ENCODE measurements around a stretch of chr10.

DNA sequence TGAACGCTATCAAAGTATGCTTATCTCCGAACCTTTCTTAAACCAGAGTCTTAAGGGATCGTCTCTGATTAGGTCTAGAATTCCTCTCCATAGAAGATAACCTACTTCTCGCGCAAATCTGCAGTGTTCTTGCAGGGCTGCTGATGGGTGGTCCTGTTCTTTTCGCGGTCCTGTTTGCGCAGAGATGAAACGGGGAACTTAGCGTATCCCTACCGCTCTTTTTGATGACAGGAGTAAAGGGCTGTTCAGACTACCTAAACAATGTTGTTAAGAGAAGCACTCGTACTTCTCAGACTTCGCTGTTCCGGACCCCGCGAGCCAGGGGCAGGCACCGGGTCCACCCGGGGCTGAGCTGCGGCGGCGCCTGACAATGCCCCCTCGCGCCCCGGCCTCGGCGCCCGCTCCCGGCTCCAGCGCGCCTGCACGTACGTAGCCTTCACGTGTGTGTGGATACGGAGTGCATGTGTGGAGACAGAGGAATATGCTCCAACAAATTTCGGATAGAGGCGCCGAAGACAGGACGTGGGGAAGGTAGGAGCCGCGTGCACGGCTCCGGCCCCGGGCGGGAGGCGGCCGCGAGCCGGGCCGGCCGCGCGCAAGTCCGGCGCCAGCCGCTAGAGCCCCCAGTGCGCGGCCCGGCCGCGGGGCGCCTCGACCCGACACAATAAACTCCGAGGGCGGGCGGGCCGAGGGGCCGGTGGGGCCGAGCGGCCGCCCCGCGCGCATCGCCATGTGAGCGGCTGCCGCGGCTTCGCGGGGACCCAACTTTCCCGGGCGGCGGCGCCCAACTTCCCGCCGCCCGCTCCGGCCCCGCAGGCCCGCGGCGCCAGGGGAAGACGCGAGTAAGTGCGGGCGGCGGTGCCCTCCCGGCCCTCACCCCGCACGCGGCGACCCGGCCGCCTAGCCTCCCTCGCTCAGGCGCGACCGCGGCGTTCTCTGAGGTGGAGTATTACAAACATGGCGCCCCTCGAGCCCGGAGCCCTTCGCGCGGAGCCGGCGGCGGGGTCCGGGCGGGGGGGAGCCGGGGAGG lies 578 bp upstream of the ZMYND11 start:
- CAGE, long polyA plus RNA: no peak
- RRBS: 1% methylated on average over 52 of the region's 122 CpGs

DNA sequence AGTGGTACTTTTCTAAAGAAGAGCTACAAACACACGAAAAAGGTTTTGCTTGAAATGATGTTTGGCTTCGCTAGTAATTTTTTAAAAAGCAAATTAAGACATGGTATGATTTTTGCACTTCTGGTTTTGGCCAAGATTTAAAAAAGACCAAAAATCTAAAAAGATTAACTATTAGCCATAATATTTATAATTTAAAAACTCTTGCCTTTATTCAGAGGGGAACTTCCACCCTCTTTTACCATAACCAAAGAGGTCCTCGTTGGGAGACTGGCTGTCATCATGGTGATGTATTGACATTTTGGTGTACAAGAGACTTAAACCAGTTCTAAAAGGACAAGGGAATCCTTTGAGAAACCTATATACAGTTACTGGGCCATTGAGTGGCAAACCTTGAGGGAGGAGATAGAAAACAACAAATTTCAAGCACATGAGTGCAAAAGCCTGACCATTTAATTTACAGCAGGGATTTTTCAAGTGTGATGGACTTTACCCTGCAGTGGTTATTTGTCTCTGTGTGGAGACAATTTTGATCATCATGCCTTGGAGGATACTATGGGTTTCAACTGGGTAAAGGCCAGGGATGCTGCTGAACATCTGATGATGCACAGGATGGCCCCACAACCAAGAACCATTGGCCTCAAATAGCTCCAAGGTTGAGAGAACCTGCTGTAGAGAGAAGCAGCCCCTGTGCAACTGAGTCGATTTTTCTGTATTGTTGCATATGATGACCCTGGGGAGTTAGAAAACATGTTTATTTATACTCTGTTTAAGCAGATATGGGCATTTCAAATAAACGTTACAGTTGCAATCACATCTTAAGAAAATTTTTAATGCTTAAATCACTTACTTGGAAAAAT lies 20.5 kb downstream of the ZMYND11 start:
- CAGE, long polyA plus RNA: no peak
- RRBS: no CpG with 5 or more reads among the region's 5 CpGs

DNA sequence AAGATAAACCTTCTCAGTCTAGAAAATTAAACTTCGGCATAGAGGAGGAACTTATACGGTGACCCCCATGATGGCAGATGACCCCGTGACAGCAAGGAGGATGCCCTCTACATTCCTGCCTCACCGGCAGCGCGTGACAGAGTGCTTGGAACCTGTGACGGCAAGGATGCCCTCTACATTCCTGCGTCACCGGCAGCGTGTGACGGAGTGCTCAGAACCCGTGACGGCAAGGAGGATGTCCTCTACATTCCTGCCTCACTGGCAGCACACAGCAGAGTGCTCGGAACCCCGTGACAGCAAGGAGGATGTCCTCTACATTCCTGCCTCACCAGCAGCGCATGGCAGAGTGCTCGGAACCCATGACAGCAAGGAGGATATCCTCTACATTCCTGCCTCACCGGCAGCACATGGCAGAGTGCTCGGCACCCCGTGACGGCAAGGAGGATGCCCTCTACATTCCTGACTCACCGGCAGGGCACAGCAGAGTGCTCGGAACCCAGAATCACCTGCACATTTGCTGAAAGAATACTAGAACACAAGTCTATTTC lies 231.0 kb downstream of the DIP2C start:
- CAGE, long polyA plus RNA: no peak
- RRBS: 83% methylated on average over 6 of the region's 23 CpGs

DNA sequence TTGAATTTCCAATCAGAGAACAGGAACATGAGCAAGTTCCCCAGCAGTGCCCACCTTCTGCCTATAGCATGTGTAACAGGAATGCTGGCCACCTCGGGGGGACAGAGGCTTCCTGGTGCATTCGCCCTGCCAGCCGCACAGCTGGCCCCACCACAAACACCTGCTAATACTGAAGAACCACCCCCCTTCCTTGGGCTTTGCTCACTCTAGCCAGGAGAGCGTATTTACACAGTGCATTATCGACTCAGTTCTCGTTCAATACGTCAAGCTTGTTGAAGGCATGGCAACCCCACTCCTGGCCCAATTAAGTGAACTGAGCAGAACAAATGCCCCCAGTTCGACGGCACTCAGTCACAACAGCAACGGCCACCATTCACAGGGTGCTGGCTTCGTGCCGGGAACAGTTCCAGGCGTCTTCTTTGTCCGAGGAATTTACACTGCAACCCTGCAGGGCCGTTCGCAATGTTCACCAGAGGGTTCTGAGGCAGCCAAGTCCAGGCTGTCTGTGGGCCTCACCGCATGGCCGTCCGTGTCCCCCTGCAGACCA lies 175.4 kb downstream of the DIP2C start:
- CAGE, long polyA plus RNA: no peak
- RRBS: no CpG with 5 or more reads among the region's 19 CpGs

GRCh38 chr10:548243-548628 lies 141.2 kb downstream of the DIP2C start:
- CAGE, long polyA plus RNA: no peak
- RRBS: 90% methylated on average over 2 of the region's 12 CpGs

- CAGE, long polyA plus RNA: no peak
- RRBS: no CpG with 5 or more reads among the region's 15 CpGs
Observed at GRCh38 chr10:561689-562239, 127.7 kb downstream of the DIP2C start.

DNA sequence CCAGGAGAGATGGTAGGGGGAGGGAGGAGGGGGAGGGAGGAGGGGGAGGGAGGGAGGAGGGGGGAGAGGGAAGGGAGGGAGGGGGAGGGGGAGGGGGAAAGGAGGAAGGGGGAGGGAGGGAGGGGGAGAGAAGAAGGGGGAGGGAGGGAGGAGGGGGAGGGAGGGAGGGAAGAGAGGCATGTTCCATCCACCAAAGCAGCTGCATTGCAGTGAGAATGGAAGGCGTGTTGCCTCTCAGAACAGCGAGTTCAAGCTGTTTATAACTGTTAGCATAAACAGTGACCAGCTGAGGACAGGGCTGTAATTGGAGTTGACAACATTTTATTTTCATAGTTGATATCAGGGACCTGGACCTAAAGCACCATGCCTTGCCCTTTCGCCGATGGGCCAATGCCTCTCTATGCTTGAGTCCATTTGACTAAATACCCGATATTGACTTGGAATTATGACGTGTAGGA lies 67.2 kb downstream of the DIP2C start:
- CAGE, long polyA plus RNA: no peak
- RRBS: no CpG with 5 or more reads among the region's 6 CpGs

DNA sequence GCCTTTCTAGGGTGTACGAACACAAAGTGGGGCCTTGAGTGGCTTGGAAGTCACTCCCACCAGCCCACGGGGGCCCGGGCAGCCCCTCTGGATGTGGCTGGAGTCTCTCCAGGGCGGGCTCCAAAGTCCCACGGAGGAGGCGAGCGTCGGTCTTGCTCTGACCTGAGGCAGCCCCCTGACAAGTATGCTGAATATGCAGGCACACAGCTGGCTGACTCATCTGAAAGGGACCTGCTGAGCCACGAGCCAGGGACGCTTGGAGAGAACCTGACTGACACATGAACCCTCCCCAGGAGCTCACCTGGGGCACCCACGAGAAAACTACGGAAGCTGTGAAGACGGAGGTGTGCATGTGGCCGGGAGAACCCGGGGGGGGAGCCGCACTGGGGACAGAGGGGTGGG lies 65.0 kb downstream of the DIP2C start:
- CAGE, long polyA plus RNA: no peak
- RRBS: no CpG with 5 or more reads among the region's 16 CpGs

DNA sequence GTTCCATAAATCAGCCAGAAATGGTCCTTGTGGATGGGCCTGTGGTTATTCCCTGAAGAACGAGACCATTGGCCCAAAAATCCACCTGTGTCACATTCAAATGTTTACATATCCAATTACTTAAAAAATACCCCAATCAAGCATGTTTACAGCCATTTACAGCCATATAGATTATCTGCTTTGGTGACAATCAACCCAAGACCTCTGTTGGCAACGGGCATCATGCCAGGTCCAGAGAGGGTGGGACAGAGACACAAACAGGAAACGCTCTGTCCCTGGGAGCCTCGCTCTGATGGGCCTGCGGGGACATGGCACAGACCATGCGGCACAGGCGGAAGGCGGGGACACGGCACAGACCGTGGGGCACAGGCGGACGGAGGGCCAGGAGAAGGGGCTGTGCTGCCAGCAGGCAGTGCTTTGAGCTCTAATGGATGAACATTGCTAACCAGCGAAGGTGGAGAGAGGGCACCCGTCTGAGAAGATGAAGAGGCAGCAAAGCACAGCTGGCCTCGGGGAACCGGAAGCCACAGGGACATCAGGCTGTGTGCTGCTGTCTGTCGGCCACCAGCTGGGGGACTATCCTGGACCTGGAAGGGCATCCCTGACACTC lies 61.1 kb downstream of the DIP2C start:
- CAGE, long polyA plus RNA: no peak
- RRBS: no CpG with 5 or more reads among the region's 17 CpGs

GRCh38 chr10:649648-650485 lies 39.6 kb downstream of the DIP2C start:
- CAGE, long polyA plus RNA: no peak
- RRBS: 83% methylated on average over 7 of the region's 29 CpGs

- CAGE, long polyA plus RNA: no peak
- RRBS: 83% methylated on average over 4 of the region's 7 CpGs
Observed at GRCh38 chr10:947031-947392, 15.5 kb upstream of the LARP4B start.

DNA sequence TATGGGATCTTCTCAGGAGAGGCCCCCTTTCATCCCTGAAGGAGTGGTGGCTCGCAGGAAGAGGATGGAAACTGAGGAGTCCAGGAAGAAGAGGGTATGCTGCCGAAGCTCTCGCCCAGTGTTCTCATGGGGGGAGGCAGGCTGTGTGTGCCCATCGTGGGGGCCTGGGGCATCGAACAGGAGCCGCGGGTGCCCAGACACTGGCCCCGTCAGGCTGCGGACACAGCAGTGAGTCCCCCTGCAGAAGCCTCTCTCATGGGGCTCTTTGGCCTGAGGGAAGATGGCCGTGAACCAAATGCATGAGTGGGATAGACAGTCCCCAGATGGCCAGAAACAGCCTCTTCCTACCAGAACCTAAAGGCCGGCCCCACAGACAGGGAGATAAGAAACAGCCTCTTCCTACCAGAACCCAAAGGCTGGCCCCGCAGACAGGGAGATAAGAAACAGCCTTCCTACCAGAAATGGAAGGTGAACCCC lies 16.7 kb downstream of the IDI2 start:
- CAGE, long polyA plus RNA: no peak
- RRBS: no CpG with 5 or more reads among the region's 12 CpGs

- CAGE, long polyA plus RNA: no peak
- RRBS: no CpG with 5 or more reads among the region's 1 CpG
Observed at GRCh38 chr10:1033599-1034008, 7.9 kb upstream of the IDI2 start.

DNA sequence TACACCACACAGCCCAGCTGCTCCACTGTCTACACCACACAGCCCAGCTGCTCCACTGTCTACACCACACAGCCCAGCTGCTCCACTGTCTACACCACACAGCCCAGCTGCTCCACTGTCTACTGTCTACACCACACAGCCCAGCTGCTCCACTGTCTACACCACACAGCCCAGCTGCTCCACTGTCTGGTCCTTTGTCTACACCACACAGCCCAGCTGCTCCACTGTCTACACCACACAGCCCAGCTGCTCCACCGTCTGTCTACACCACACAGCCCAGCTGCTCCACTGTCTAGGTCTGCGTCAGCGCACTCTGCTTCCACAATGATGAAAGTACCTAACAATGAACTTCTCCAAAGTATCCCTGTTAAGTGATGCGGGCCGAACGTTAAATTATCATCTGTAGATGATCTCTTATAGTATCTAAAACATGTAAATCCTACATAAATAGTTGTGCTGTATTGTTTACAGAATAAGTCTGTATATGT lies 1.5 kb downstream of the IDI1 start:
- CAGE, long polyA plus RNA: no peak
- RRBS: no CpG with 5 or more reads among the region's 6 CpGs

DNA sequence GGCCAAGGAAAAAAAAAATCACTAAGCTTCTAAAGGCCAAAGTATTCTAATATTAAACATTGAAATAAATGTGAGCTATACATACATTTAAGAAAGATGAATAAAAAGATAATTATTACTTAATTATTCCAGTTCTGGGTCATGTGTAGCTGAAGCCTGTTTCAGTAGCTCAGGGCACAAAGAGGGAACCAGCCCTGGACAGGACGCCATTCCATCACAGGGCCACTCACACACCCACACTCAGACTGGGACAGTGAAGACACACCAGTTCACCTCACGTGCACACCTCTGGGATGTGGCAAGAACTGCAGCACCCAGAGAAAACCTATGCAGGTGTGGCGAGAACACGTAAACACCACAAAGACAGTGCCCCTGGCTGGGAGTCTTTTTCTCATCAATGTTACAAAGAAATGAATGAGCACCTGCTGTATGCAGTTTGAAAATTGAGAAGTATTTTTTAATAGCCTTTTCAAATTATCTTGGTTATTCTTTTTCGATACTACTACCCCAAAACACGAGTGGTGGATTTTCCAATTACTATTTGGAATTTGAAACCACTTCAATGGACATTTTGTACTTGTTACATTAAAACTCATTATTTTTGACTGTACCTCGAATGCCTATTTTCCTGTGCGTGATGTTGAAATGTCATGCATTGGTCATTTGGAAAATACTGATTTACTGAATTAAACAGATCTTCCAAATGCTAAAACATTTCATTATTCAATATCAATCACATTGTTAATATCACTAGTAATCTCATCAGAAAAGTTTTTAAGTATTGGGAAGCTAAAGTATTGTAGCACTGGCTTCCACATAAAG lies 1.8 kb upstream of the IDI1 start:
- CAGE, long polyA plus RNA: no peak
- RRBS: no CpG with 5 or more reads among the region's 8 CpGs

- CAGE, long polyA plus RNA: no peak
- RRBS: 1% methylated on average over 9 of the region's 28 CpGs
Observed at GRCh38 chr10:1057067-1057707, 1.0 kb downstream of the WDR37 start.

GRCh38 chr10:1057829-1058302 lies 1.7 kb downstream of the WDR37 start:
- CAGE, long polyA plus RNA: no peak
- RRBS: no CpG with 5 or more reads among the region's 8 CpGs

- CAGE, long polyA plus RNA: no peak
- RRBS: no CpG with 5 or more reads among the region's 37 CpGs
Observed at GRCh38 chr10:1120424-1121323, 64.5 kb downstream of the WDR37 start.

GRCh38 chr10:1465284-1466295 lies 271.7 kb downstream of the ADARB2 start:
- CAGE, long polyA plus RNA: no peak
- RRBS: no CpG with 5 or more reads among the region's 29 CpGs

DNA sequence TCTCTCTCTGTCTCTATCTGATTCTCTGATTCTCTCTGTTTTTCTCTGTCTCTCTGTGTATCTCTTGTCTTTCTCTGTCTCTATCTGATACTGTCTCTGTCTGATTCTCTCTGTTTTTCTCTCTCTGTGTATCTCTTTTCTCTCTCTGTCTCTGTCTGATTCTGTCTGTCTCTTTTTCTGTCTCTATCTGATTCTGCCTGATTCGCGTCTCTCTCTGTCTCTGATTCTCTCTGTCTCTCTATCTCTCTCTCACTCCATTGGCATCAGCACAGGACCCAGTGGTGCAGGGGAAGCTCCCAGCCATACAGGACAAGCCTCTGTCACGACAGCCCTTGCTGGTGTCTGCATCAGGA lies 79.0 kb downstream of the ADARB2 start:
- CAGE, long polyA plus RNA: no peak
- RRBS: no CpG with 5 or more reads among the region's 3 CpGs

Data from mammary epithelial cell (primary cell).